ENCODE data around the genes ZNF729, ZNF728, RPSA2 and UQCRFS1.

DNA sequence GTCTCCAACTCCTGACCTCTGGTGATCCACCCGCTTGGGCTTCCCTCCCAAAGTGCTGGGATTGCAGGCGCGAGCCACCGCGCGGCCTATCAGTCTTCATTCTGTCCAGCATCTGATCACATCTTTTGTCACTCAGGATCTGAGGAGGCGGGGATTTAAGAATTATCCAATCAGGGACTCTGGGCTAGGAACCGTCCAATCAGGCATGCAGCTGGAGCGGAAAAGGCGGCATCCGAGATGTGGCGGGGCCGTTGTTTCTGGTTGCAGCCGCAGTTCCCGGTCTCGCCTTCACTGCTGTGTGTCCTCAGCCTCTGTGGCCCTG lies at the start of gene ZNF729:
Gene ZNF729, plus strand, starts transcription at position 270 of the 322 bp plus-strand sequence.
- PRO-cap: bidirectional peak, plus-strand start at position 272 of the sequence, minus-strand start at position 54 of the sequence
- RAMPAGE, long total RNA: no peak

DNA sequence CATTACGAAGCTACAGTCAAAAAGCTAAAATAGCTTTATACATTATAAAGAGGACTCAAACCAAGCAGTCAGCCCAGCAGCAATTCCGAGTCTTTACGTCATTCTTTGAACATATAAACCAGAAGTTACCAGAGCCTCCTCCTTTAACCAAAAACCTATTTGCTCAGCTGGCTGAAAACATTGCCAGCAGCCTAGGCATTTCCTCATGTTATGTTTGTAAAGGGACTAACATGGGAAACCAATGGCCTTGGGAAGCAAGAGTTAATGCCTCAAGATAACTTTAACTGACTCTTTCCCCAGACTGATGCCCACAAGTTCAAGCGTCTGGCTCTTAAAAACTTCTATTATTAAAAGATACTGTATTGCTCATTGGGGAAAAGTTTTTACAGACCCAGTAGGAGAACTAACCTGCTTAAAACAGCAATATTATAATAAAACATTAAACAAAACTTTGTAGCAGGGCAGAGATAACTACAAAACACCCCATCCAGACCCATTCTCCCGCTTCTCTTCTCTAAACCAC lies 104.0 kb upstream of the ZNF492 start:
- PRO-cap: no peak
- RAMPAGE, long total RNA: no peak

GRCh38 chr19:22595649-22596092 lies 38.5 kb upstream of the ZNF492 start:
- PRO-cap: no peak
- RAMPAGE, long total RNA: no peak

DNA sequence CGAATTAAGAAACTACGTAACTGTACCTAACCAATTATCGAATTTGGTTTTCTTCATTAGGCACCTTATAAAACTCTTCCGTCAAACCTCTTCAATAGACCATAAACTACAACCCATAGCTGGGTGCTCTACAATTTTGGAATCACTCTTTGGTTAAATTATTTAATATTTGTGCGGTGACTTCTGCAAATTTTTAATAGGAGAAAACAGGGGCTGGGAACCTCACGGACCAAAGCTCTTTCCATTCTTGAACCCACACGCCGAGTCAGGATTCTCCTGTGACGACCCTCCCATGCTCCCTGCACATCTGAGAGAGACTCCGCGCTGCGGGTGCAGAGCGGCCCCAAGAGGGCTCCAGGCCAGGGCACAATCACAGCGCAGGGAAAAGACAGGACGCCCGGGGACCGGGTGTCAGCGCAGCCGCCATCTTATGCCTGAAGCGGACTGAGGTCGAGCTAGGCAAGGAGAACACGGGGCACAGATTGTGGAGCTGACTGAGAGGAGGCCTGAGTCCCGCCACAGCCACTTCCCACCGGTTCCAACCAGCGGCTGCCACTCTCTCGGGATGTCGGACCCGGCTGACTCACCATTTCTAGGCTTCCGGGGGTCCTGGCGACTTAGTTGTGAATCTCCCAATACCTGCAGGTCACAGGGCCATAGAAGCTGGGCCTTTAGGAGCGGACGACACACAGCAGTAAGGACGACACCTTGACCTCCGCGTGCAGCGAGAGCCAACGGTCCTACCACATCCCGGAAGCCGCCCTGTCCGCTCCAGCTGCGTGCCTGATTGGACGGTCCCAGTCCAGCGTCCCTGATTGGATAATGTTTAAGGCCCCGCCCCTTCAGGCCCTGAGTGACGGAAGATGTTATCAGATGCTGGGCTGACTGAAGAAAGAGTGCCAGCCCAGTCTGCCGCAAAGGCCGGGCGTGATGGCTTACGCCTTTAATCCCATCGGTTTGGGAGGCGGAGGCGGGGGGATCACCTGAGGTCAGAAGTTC lies at the start of gene ZNF728:
Gene ZNF728, minus strand, starts transcription at position 736 of the 999 bp plus-strand sequence.
- PRO-cap: no peak
- RAMPAGE, long total RNA: no peak

GRCh38 chr19:23698685-23699847 lies 12.1 kb upstream of the ZNF675 start:
- PRO-cap: unidirectional peak, plus-strand start at chr19:23699229; bidirectional peak, plus-strand start at chr19:23699424, minus-strand start at chr19:23699295
- RAMPAGE, long total RNA: no peak

- PRO-cap: bidirectional peak, plus-strand start at chr19:23763014, minus-strand start at chr19:23762845; bidirectional peak, plus-strand start at chr19:23763204, minus-strand start at chr19:23763229; bidirectional peak, plus-strand start at chr19:23763652, minus-strand start at chr19:23763739
- RAMPAGE, long total RNA: no peak
These were observed at the start of gene RPSA2 for GRCh38 chr19:23762599-23763865. Gene RPSA2, plus strand, starts transcription at chr19:23763004.

DNA sequence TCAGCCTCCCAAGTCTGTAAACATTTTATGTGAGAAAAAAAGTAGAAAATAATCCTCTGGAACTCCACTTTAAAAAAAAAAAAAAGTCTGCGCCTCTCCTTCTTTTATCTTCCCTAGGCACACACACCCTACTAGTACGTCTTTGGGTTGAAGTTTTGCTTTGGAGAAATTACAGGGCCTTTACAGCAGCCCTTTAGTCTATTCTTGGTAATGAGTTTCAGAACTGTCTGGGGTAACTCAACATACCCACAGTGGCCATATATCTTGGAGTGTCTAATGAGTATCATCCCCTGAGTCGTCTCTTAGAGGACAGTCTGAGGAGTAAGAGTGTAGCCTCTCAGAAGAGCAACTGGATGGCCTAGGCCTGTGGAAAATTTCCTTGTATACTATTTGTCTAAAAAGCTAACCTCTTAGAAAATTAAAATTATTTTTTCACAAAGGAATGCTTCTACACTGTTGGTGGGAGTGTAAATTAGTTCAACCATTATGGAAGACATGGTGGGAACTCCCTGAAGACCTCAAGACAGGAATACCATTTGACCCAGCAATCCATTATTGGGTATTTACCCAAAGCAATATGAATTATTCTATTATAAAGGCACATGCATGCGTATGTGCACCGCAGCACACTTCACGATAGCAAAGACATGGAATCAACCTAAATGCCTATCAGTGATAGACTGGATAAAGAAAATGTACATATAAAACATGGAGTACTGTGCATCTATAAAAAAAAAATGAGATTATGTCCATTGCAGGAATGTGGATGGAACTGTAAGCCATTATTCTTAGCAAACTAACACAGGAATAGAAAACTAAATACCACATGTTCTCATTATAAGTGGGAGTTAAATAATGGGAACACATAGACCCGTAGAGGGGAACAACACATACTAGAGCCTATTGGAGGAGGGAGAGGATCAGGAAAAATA lies 2.2 kb downstream of the RPSA2 start:
- PRO-cap: no peak
- RAMPAGE, long total RNA: no peak

DNA sequence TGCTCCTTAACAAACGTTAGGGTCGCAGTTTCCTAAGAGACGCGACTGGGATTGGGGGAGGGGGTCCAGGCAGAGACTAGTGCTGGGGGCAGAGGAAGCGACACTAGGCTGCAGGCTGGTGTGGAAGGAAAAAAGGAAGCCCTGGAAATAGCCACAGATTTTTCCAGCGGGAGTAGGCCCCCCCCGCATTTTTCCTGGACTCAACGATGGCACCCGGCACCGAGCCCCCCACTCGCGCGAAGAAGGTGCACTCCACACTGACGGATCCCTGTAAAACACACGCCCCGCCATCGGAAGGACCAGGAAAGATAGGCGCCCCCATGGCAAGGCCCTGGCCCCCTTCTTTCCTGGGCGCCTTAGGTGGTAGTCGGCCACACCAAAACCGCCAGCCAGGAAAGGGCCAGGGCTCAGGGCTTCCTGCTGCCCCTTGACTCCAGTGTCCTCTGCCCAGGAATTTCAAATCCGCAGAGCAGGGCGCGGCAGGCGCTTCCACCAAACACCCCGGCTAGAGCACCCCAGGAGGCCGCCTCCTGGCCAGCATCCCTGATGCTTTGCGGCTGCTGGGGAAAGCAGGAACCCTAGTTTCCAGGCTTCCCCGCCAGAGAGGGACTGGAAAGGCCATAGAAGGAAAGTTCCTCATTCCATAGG lies 57.4 kb downstream of the ZNF726 start:
- PRO-cap: no peak
- RAMPAGE, long total RNA: no peak

GRCh38 chr19:24042024-24042708 lies 44.8 kb upstream of the ZNF254 start:
- PRO-cap: bidirectional peak, plus-strand start at chr19:24042384, minus-strand start at chr19:24042227
- RAMPAGE, long total RNA: no peak

DNA sequence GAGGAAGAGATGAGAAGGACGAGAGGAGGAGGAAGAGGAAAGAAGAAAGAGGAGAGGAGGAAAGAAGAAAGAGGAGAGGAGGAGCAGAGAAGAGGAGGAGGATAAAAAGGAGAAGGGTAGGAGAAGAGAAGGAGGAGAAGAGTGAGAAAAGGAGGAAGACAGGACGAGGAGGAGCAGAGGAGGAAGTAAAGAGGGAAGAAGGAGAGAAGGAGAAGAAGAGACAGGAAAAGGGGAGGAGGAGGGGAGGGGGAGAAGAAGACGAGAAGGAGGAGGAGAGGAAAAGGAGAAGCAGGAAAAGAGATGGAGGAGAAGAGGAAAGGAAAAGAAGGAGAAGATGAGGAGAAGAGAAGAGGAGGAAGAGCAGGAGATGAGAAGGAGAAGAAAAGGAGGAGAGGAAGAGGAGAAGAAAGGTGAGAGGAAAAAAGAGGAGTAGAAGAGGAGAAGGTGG lies 92.6 kb downstream of the ZNF254 start:
- PRO-cap: no peak
- RAMPAGE, long total RNA: no peak

GRCh38 chr19:27762549-27763173 lies 1450.3 kb downstream of the UQCRFS1 start:
- PRO-cap: no peak
- RAMPAGE, long total RNA: no peak

DNA sequence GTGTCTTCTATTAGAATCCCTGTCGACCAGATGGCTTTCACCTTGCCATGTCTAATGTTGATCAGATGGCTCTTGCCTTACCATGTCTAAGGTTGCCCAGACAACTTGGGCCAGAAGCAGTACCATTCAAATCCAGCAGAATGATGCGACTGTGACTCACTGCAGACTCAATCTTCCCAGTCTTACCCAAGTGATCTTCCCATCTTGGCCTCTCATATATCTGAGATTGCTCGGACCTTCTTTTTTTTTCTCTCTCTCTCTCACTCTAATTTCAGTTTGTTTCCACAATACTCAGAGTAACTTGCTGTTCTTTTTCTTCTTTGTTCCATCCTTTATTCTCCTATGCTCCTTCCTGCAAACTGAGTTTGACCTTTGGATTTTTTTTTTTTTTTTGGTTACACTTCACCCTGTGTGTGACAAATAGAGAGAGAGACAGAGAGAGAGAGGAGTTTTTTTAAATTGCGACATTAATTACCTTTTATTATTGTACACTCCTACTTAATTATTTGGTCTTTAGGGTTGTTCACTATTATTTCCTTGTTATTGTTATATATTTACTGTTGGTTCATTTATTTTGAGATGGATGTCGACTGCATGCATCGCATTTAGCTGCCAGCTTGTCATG lies 1441.3 kb downstream of the UQCRFS1 start:
- PRO-cap: no peak
- RAMPAGE, long total RNA: no peak

DNA sequence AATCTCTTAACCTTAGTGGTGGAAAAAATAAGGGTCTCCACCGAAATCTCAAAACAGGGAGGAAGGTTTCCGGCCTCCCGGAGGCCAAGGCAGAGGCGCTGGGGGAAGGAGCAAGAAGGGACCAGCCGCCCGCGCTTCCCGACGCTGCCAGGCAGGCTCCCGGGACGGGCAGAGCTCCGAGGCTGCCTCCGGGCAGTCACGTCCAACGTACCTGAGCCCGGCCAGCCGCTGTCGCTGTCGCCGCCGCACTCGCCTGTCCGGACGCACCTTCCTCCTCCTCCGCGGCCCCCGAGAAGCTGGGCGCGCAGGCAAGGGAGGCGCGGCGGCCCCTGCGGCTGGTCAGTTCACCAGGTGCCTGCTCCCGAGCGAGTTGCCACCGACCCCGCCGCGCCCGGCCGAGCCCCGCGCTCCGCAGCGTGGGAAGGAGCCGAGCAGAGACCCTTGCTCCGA lies 419.6 kb downstream of the UQCRFS1 start:
- PRO-cap: unidirectional peak, plus-strand start at position 199 of the sequence; bidirectional peak, plus-strand start at position 342 of the sequence, minus-strand start at position 265 of the sequence
- RAMPAGE, long total RNA: no peak

- PRO-cap: unidirectional peak, minus-strand start at chr19:28883660; unidirectional peak, minus-strand start at chr19:28883706
- RAMPAGE, long total RNA: no peak
These were observed 329.5 kb downstream of the UQCRFS1 start for GRCh38 chr19:28883339-28883874.

DNA sequence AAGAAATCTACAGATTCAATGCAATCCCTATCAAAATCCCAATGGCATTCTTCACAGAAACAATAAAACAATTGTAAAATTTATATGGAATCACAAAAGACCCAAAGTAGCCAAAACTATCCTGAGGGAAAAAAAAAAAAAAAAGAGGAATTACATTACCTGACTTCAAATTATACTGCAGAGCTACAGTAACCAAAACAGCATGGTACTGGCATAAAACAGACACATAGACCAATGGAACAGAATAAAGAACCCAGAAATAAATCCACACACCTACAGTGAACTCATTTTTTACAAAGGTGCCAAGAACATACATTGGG lies 34.4 kb downstream of the UQCRFS1 start:
- PRO-cap: no peak
- RAMPAGE, long total RNA: no peak

GRCh38 chr19:29212890-29213431 lies at the start of gene UQCRFS1:
Gene UQCRFS1, minus strand, starts transcription at chr19:29213151.
- PRO-cap: bidirectional peak, plus-strand start at chr19:29213348, minus-strand start at chr19:29213142
- RAMPAGE, long total RNA: no peak

- PRO-cap: bidirectional peak, plus-strand start at chr19:29724203, minus-strand start at chr19:29724105; bidirectional peak, plus-strand start at chr19:29724249, minus-strand start at chr19:29724285; bidirectional peak, plus-strand start at chr19:29724559, minus-strand start at chr19:29724440
- RAMPAGE, long total RNA: no peak
These were observed 9.1 kb upstream of the C19orf12 start for GRCh38 chr19:29723916-29724750.

GRCh38 chr19:29841707-29842071 lies 29.9 kb downstream of the CCNE1 start:
- PRO-cap: bidirectional peak, plus-strand start at chr19:29841943, minus-strand start at chr19:29841763
- RAMPAGE, long total RNA: no peak

DNA sequence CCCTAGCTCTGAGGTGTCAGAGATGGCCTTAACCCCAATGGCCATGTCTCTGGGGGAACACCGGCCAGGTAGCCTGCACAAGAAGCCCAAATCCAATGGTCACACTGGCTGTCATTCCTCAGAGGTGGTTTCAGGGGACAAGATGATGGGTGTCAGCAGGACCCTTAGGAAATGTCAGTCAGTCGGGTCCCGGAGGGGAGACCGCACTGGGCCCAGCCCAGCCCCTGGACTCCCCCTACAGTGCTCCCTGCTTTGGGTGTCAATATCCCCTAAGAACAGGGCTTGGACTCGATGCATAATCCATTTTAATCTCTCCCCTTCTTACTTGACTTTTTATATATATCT lies 32.0 kb upstream of the ZNF536 start:
- PRO-cap: no peak
- RAMPAGE, long total RNA: no peak

DNA sequence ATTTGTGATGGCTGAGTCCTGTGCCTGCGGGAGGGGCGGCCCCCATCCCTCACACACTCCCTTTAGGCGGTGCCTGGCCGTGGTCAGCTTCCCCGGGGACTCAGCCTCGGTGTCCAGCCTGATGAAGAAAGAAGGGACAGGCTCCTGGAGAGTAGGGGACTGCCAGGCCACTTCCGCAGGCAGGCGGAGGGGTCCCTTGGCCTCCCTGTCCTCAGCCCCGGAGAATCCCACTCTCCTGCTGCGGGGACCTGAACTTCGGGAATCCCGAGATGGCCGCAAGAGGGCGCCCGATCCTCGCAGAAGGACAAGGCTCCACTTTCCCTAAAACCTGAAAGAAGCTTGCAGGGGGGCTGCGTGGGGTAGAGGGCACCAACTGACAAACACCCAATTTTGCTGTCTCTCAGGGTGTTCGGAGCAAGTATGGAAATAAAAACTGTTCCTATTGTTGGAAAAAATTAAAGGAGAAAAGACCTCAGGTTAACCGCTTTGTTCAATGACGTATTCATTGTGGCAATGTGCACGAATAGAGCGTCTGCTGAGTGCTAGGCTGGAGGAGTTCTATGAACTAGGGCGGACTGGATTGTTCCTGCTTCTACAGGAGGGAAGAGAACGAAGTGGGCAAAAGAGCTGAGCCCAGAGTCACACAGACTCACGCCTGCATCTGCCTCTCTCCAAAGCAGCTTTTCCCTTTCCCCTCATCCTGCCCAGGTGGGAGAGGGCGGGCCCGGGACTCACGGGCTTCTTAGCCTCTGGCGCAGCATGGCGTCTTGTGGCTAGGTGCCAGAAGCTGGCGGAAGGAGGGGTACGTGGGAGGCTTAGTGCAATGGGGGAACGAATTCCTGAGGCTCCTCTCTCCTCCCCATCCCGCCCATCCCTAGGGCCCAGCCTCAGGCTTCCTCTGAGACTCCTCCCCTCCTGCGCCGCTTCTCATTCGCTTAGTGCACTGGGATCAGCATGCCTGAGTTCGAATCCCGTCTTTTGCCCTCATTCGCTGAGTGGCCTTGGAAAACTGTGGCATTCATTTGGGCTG lies 297.5 kb downstream of the ZNF536 start:
- PRO-cap: no peak
- RAMPAGE, long total RNA: no peak